SK-N-DZ (cell line): ENCODE results near the genes SALL4 and ZFP64.

DNA sequence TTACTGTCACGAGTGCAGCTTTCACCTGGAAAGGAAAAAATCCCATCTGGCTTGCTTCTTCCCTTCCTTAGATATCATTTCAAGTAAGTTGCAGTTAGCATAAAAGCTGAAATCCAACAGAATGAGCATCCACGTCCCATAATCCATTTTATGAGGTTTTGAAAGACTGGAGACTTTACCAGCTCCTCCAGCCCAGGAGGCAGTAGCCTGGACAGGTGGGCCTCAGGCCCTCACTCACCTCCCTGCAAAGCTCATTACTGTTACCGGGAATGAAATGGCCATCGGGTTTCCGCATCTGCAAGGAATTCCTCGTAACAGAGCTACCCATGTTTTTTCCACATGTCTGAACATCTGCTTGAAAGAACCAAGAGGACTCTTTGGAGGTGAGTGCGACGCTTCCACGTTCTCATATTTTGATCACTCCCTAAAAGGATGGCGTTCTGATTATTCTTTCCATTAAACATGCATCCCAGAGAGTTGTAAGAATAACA lies 32.8 kb downstream of the NFATC2 start:
RAMPAGE:
- cytosol, long total RNA: no peak
- nucleus, long total RNA: no peak

DNA sequence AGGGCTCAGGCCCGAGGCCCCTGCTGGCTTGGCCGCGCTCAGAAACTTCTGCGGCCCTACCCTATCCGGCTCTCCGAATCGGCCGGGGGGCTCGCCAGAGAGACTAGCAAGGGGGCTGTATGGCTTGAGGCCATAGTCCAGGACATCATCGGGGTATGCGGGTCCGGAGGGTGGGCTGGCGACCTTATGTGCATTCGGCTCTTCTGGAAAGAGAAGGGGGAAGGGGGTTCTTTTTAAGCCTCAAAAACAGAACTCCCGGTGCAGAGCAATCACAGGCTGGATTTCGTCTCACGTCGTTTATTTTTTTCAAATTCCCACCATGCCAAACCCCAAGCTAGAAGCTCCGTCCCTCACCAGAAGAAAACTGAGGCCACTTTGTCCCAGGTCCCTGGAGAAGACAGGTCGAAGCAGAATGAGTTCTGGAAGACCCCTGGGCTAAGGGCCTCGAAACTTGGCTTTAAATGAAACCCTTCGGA lies 18.6 kb downstream of the NFATC2 start:
RAMPAGE:
- cytosol, long total RNA: no peak
- nucleus, long total RNA: no peak

DNA sequence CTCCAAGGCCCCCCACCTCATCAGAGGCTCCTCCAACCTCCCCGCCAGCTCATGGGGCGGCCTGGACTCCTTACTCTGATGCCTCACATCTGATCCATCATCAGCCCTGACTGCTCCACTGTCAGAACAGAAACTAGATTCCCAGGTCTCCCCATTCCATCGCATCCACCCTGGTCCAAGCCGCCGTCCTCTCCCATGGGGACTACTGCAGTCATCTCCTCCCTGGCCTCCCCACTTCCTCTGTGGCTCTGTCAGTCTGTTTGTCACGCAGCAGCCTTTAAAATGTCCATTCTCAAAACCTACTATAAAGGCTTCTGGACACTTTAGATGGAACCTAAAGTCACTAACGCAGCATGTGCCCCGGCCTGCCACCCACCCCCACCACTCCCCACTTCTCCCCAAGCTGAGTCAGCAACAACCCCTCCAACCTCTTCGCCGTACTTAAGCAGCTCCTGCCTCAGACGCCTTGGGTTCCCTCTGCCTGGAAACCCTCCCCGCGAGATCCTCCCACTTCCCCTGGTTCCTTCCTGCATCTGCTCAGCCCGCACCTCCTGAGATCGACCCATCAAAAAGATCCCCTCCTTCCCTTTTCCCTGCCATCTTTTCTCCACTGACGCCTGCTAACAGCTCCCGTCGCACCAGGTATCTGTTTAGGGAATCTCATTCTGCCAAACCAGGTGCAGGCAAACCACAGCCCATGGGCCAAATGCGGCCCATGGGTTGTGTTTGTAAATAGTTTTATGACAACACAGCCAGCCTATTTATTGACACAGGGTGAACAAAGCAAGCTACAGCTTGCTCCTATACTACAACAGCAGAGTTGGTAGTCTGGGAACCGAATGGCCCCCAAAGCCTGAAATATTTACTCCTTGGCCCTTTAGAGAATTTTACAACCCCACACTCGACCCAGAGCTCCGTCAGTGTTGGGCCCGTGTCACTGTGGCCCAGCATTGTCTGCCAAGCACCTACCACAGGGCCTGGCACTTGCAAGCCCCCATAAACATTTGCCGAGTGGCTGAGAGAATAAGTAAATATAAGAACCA lies 16.6 kb downstream of the NFATC2 start:
RAMPAGE:
- cytosol, long total RNA: no peak
- nucleus, long total RNA: no peak

DNA sequence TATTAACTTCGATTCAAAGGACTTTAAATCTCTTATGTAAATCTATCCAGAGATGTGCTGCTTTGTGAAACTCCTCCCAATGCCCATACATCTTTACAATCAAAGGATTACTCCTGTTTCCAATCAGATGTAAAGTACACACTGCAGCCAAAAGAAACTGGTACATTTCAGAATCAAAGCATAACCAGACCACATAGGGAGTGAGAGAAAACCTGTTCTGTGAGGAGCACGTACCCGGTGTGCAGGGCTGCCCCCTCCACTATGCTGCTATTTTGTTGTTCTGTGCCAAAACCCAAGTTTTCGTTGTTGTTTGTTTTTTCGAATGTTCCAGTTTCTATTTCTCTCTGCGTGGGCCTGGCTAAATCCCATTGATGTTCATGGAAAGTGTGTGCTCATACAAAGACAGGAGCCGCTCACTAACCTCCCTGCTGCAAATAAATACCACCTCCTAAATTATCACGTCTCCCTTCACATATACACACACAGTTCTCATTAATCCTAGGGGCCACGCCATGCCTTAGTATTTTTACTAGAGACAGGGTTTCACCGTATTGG lies 53.0 kb downstream of the ATP9A start:
RAMPAGE:
- cytosol, long total RNA: no peak
- nucleus, long total RNA: no peak

DNA sequence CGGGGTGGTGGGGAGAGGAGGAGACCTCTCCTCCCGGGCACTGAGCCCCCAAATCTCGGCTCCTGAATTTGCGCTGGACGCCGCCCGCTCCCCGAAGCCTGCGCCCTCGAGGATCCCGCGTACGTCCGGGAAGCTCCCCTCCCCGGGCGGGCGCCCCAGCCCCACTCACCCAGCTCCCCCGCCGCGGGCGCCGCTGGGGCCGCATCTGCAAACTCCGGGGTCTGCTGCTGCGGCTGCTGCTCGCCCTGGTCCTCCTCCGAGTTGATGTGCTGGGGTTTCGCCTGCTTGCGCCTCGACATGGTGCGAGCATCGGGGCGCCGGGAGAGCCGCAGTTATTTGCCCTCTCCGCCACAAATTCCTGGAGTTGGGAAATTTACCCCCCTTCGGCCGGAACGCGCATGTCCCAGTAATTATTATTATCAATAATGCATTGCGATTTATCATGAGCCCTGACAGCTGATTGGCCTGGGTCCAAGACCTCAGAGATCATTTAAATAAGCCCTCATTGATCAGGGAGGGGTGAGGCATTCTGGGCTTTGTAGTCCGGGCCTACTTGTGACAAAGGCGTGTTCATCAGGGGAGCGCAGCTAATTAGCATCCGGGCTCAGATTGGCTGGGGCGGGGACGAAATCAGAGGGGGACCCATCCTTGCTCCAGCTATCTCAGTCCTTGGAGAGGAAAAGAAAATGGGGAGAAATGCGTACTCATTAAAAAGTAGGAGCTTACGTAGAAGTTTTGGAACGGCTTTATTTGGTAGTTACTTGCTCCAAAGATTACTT lies at the start of gene SALL4:
Gene SALL4, minus strand, starts transcription at position 412 of the 779 bp plus-strand sequence.
RAMPAGE:
- cytosol, long total RNA: start-site peak on the minus strand centred at position 386 of the sequence, 117 bp wide, 15 and 25 reads in 2 replicates
- nucleus, long total RNA: no peak

DNA sequence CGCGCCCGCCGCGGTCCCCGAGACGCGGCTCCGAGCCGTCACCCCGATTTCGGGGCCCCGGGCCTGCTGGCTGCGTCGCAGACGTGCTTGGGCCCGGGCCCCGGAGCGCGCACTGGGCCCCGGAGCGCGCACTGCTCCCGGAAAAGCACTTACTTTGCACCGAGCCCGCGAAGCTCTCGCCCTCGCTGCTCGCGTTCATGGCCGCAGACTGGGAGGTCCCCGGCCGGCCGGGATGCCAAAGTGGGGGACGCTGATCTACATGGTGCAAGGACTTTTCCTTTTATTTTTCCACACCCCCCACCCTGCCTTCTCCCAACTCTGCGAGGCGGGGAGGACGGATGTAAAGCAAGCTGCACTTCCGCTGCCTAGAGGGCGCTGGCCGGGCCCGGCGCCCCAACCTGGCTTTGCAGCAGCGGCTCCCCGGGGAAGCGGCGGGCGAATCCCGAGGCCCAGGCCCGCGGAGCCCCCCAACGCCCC lies at the start of gene ZFP64:
Gene ZFP64, minus strand, starts transcription at position 342 of the 477 bp plus-strand sequence.
RAMPAGE:
- cytosol, long total RNA: start-site peak on the minus strand centred at position 276 of the sequence, 133 bp wide, 563 and 224 reads in 2 replicates
- nucleus, long total RNA: no peak

DNA sequence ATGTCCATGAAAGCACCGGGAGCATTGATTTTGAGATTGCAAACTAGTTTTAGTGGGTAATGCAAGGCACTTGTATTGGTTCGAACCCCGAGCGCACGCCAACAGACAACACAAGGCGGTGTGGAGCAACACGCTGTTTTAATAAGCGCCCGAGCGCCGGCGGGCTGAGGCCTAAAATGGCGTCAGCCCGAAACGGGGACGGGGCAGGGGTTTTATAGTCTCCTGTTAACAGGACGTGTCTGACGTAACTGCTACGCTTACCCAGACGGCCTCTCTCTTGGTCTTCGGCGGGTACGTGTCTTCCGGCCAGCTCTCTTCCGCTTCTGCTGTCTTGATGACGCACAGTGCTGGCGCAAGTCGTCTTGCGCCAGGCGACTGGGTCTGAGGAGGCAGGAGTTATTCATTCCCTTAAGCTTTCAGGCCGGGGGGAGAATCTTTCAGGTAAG lies 18.7 kb upstream of the ZFP64 start:
RAMPAGE:
- cytosol, long total RNA: no peak
- nucleus, long total RNA: no peak

DNA sequence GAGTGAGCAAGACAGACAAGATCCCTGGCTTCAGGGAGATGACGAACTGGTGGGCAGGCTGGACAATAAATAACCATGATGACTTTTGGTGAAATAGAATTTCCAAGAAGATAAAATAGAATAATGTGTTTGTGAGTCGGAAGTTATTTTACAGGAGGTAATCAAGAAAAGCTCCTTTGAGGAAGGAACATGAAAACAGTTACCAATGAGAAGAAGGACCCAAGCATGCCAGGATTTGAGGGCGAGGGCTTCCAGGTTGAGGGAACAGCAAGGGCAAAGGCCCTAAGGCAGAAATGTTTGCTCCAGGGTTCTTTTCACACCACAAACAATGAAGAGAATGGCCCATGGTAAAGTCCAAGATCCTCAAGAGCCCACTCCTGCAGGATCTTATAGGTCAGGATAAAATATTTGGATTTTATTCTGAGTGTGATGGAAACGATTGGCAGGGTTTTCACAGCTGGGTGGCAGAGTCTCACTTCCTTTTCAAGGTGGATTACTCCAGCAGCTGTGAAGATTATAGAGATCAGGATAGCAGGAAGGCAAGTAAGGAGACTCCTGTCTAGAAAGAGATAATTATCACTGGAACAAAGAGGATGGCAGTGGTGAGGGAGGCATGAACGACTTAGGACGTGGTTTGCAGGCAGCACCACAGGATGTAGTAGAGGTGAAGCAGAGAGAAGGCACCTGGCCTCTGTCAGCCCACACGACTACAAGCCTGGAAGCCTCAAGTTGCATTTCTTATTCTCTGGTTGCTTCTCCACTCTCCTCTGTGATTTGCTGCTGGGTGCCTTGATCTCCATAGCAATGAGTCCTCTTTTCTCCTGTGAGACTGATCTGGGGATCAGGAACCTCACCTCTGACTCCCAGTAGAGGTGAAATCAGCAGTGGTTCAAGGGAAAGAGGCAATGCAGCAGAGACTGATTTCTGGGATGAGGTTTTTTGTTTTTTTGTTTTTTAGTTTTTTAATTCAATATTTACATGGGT lies 62.6 kb downstream of the TSHZ2 start:
RAMPAGE:
- cytosol, long total RNA: no peak
- nucleus, long total RNA: no peak

DNA sequence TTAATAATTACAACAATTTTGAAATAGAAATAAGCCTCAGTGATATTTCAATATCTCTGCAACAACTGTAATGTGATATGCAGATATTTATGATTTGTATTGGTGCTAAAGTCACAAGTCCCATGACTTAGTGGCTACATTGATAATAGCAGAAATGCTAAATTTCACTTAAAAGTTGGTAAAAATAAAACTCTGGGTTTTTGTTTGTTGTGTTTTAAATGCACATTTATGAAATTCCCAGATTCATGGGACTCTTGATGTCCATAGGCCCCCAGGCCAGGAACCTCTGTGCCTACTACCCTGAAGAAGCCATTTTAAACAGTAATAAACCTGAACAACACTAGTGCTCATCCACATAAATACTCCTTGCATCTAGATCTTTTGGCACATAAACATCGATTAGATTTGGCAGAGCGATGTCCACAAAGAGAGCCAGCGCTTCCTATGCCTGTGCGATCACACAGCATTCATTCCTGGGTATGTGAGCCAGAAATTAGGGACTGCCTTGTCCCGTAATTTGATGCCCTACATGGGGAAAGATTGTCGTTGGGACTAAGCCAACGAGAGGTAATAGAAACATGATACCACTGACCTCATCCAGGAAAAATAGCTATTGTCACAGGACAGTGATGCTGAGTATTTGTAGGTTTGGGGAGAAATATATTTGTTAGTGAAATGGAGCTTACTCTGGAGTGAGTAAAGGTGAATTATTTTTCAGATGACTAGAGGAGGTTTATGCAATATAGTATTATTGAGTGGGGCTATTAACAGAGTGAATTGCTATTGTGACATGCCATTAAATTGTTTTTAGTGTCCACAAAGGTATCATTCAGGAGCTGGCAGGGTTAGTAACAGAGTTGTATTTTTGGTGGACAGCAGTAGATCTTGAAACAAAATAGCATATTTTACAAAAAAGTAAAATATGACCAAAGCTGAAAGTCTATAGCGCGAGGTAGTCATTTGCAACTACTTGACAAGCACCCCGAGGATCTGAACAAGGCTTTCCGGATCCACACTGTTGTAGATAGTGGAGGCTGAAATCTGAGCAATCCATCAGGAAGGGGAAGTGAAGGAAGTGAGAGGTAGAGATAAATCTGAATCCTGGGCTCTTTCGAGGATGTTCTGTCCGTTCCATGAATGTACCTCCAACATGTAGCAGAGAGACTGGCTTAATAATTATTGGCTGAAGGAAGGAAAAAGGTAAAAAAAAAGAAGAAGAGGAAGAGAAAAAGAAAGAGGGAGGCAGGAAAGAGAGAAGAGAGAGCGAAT lies 154.1 kb downstream of the TSHZ2 start:
RAMPAGE:
- cytosol, long total RNA: no peak
- nucleus, long total RNA: no peak

RAMPAGE:
- cytosol, long total RNA: no peak
- nucleus, long total RNA: no peak
Measured at GRCh38 chr20:53590899-53591150, 2.8 kb downstream of the ZNF217 start.

RAMPAGE:
- cytosol, long total RNA: no peak
- nucleus, long total RNA: no peak
Measured at GRCh38 chr20:53591151-53592011, 2.3 kb downstream of the ZNF217 start.

DNA sequence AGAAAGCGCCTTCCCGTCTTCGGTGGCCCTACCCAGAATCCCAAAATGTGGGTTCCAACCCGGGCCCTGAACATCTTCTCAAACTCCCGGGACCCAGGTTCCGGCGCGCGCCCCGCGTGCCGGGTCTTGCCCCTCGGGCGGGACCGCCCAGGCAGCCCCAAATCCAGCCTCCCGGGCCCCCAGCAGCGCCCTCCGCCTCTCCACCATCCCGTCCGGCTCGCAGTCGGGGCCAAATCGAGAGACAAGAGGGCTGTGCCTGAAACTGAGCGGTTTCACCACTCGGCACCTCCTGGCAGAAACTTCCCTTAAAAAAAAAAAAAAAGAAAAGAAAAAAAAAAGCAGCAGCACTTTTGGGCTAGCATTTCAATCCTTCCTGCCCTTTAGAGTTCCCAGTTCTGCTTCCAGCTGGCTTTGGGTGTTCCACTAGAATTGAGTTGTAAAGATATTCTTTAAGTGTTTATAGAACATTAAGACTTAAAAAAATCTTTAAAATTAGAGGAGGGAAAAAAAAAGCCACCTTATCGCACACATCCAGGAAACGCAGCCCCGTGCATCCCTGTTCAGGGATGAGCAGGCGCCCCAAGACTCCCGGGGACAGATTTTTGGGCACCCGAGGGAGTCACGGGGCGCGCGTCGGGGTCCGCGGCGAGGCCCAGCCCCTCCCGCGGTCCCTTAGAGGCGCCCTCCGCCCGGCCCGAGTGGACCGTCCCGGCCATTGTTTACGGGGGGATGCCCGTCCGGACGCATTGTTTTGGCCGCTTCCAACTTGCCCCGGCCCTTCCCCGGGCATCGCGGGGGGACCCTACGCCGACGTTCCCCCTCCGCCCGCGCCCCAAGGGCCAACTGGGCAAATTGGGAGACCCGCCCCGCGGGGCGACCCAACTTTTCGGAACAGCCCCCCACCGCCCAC lies 854 bp downstream of the ZNF217 start:
RAMPAGE:
- cytosol, long total RNA: no peak
- nucleus, long total RNA: no peak

GRCh38 chr20:53596975-53597534 lies 3.4 kb upstream of the ZNF217 start:
RAMPAGE:
- cytosol, long total RNA: no peak
- nucleus, long total RNA: no peak

DNA sequence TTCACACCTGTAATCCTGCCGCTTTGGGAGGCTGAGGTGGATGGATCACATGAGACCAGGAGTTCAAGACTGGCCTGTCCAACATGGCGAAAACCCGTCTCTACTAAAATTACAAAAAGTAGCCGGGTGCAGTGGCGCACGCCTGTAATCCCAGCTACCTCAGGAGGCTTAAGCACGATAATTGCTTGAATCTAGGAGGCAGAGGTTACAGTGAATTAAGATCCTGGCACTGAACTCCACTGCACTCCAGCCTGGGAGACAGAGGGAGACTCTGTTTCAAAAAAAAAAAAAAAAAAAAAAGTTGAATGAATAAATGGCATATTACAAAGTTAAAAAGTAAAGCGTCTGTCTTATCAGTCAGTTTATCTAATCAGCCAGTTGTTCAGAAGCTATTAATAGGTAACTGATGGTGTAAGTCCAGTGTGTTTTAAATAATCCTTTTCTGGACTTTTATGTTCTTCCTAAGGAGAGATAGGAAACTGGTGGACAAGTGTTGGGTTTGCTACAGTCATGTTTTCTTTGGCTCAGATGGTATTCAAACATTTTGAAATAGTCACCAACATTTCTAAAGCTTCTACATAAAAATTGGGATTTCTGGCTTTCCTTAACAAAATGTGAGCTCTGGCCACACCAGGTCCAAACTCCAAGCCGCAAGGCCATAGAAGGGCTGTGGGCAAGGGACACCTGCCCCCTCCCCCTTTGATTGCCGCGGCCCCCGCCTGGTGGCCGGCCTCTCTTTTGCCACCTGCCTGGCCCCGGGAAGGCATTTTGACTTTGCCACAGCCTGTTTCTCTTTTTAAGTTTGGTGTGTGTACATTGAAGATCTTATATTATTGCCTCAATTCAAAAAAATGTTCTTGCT lies 83.7 kb upstream of the ZNF217 start:
RAMPAGE:
- cytosol, long total RNA: no peak
- nucleus, long total RNA: no peak

RAMPAGE:
- cytosol, long total RNA: no peak
- nucleus, long total RNA: no peak
Measured at GRCh38 chr20:53718132-53718732, 124.6 kb upstream of the ZNF217 start.

DNA sequence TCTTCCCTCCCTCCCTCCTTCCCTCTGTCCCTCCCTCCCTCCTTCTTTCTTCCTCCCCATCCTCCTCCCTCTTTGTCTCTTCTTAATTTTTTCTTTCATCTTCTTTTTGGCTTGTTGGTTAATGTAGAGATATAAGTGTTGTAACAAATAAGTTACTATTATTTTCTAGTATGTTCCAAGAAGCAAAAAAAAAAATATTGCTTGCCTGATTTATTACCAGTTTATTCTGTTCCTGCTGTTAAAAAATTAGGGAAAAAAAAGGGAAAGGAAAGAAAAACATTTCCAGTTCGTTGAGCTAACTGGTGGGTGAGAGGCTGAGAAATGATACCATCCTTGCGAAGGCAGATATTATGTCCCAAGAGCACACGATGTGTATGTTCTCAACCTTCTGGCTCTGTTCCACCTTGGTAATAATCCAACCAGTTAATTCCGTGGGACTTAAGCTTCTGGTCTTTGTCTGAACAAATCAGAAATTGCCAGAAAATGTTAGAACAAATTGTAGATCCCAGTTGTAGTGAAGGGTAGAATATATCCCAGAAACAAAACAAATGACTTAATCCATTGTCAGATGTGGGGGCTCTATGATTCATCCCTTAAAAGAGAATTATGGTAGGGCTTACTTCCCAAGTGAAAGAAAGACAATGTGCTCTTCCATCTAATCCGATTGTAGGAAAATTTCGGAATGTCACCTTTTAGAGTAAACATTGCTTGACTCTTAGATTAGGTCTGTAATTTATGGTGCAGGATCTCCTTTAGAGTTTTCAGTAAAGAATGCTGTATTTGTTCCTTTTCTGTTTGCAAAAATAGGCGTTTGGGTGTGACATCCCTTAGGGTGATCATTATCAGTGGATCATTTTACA lies 234.3 kb upstream of the ZNF217 start:
RAMPAGE:
- cytosol, long total RNA: no peak
- nucleus, long total RNA: no peak

GRCh38 chr20:53901029-53901597 lies 169.3 kb downstream of the BCAS1 start:
RAMPAGE:
- cytosol, long total RNA: no peak
- nucleus, long total RNA: no peak

DNA sequence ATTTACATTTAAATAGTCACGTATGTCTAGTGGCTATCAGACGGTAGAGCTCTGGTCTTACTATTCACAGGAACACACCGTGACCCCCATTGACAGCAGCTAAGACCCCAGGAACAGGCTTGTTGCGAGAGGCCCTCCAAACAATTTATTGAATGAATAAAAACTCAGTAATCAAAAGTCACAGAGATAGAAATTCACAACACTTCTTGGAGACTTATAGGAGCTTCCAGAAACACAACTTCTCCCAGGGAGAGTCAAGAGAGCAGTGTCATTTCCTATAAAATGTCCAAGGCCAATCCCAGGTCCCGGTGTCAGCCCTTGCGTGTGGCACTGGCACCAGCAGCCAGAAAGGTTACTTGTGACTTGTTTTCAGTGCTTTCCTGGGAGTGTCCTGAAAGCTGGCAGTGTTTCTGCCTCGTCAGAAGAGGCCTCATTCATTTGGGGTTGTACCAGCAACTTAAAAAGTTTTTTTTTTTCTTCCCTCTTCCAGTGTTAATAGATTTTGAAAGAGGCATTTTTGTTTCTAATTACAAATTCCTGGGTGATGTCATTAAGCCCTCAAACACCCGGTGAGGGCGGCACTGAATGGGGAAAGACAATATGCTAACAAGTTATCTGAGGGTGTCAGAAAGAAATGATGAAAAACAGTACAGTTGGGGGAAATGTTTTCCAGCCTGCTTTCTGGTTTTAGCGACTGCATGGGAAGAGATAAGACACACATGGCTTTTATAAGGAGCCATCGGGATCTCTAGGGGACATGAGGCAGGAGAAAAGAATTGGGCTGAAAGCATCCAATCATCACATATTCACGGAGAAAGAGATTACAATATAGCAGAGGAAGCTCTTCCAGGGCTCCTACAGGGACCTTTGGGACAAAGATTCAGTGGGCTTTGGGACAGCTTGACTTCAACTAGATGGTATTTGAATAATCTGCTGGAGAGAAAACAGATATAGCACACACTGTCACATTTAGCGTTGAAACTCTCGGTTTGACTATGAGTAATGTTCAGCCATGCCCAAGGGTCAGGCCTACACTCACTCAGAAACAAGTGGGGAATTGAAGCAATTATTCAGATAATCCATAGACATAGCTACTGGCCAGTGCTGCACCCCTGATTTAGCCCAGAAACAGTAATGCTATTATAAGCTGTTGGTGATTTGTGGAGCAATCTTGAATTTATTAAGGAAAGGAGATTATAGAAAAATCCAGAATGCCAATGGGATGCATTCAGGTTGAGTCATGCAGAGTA lies 153.1 kb downstream of the BCAS1 start:
RAMPAGE:
- cytosol, long total RNA: no peak
- nucleus, long total RNA: no peak

DNA sequence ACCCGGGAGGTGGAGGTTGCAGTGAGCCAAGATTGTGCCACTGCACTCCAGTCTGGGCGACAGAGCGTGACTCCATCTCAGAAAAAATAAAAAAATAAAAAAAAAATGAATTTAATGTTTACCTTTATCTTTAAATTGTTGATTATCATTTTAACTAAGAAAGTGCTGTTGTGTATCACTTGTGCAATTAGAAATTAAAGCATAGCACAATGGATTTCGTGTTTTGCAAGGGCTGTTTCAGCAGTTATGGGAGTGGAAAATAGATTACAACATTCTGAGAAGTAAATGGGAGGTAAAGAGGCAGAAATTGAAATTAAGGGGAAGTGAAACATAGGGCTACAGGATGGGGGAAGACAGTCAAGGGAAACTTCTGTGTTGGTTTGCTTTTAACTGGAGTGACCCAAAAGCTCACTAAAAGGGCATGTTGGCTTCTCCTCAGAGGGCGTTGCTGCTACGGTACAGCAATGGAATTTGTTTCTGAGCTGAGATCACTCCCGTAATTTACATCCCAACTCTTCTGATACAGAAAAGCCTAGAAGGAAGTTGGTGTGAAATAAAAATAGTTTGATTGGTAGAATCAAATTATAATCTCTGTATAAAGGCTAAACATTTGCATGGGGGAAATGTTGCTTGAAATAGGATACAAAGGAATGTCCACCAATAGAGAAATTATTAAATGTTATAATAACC lies 147.5 kb downstream of the BCAS1 start:
RAMPAGE:
- cytosol, long total RNA: no peak
- nucleus, long total RNA: no peak

GRCh38 chr20:53939342-53939868 lies 131.0 kb downstream of the BCAS1 start:
RAMPAGE:
- cytosol, long total RNA: no peak
- nucleus, long total RNA: no peak